Pulmonary lymph node (tissue), 1 donor: ENCODE measurements around a stretch of chr6.

GRCh38 chr6:162438967-162439978 is 288.3 kb downstream of the PRKN start:
- PRO-cap = no peak

DNA sequence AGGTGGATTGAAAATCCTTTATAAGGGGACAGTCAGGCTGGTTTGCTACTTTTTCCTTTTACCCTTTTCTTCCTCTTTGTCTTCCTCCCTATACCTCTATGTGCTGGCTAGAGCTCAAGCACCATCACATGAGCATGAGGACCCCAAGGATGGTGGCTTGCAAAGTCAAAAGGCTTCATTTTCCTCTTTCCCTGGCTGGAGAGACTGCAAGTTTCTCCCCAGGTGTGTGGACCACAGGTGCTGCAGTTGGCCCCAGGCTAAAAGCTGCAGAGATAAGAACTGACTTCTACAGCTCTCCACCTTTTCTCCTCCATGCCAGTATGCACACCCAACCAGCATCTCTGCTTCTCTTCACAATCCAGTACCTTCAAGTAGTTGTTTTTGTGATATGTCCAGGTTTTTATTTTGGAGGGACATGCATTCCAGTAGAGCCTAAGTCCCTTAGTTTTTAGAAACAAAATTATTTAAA is 29.2 kb downstream of the PRKN start:
- PRO-cap = no peak

DNA sequence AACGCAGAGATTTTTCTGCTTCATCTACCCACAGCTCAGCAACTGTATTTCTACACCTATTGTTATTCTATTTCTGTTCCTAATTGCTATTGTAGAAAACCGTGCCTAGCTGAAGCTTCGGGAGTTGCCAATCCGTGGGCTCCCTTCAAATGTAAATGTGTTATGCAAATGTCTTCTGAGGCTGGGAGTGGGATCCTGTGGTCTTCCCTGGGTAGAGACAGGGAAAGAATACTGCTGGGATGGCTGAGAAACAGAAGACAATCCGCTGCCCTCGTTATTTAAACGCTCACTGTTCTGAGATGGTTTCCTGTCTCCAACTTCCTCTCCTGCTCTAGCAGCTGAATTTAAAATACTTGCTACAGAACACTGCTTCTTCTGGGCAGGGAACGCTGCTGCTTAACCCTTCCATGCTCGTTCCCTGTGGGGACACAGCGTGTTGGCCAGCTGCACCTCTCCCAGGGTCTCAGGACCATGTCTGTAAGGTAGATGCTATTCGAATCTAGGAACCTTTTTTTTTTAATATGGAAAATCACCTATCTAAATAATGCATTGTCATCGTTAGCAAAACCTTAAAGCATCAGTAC is 154.0 kb upstream of the QKI start:
- PRO-cap = no peak

DNA sequence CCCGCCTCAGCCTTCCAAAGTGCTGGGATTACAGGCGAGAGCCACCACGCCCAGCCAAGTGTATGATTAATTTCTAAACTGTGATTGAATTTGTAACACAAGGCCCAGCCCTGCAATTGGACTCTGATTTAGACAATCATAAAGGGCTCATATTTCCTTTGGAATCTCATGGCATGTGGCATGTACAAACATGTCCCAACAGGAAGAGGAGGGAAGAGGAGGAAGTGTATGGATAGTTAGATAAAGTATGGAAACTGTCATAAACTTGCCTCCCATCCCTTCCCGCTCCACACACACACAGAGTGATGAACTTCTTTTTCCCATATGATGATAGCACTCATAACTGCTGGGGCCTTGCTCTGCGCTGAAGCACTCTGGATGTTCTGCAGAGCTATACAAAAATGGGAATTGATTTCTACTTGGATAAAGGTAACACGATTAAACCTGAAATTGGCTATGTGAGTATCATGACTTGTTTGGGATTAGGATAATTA is 27.1 kb upstream of the QKI start:
- PRO-cap = no peak

- PRO-cap = no peak
Measured at GRCh38 chr6:163442162-163442660, 27.7 kb downstream of the QKI start.

DNA sequence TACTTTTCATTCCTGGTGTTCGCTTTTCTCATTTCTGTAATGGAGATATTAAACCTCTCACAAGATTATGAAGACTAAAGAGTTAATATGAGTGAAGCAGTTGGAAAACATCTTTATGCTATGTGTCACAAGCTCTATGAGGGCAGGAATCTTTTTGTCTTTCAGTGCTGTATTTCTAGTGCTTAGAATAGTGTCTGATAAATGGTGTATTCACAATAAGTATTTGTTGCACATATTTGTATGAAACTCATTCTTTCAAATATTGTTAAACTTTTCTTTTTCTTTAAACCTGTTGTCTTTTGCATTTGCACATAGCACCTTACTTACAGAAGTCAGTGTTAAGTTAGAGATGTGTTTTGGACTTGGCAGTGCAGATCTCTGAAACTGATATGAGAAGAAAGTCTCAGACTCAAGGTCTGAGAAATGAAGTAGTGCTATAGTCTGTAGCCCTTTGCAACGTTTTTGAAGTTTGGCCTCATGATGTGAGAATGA is 43.8 kb downstream of the QKI start:
- PRO-cap = no peak

DNA sequence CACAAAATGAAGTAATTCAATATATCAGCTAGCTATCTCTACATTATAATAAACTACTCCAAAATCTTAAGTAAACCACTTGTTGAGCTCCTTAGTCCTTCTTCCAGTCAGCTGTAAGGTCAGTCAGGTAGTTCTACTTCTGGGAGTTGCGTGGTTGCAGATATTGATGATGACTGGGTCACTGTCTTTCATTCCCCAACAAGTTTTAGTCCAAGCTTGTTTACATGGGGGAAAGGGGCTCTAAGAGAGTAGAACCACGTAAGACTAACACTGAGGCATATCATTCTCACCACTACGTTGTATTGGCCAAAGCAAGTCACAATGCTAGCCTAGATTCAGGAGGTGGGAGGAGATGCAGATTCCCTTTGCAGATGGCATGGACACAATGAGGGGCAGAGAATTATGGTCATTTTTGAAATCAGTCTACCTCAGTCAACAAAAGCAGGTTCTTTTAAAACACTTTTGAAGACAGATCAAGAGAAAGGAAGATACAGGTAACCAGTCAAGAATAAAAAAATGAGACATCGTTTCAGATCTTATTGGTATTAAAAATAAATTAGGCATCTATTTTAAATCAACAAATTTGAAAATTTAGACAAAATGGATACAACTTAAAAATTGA is 58.6 kb downstream of the QKI start:
- PRO-cap = no peak

DNA sequence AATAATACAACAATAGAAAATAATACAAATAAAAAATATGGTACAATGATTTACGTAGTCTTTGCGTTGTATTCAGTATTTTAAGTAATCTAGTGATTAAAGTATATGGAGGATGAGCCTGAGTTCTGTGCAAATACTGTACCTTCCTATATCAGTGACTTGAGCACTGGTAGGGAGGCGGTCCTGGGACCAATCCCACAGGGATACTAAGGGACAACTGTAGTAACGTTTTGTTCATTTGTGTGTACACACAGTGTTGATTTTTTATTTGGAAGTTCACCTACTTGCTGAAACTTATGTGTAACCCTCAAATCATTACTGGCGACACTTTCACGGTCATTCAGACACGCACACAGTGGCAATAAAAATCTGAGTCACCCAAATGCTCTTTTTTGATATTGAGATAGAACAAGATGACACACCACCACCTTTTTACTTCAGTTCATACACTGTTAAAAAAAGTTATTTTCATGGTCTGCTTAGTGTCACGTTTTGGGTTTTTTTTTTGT is 79.7 kb downstream of the QKI start:
- PRO-cap = no peak

DNA sequence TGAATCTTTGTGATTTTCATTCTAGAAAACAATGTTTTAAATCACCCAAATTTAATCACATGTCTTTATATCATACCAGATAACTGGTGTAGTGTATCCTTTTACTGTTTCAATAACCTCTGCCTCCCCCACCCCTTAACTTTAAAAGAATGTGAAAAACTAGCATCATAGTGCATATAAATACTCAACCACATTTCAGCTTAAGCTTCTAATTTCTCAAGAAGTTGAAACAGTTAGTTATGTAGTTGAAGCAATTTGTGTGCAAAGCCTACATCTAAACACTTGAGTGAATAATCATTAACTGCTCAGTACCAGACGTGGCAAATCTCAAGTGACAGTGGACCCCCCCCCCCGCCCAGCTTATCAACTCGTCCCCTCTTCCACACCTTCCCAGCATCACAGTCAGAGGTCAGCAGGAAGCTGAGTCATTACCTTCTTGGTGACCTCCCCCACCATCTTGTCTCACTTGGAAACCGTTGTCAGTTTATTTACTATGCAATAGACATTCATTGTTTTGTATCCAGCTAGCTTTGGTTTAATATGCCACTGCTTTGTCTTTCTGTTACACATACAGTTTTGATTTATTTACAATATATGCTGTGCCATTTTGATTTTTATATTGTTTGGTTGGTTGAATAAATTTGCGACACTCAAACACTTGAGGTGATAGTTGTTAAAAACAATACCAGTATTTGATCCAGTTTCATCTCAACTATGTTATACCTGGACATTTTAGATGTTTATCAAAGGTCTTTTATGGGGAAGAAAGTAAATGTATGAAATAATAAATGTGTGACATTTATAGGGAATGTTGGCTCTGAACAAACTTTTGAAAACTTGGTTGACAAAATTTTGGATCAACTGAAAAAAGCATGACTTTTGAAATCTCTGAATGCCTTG is 158.1 kb downstream of the QKI start:
- PRO-cap = no peak

DNA sequence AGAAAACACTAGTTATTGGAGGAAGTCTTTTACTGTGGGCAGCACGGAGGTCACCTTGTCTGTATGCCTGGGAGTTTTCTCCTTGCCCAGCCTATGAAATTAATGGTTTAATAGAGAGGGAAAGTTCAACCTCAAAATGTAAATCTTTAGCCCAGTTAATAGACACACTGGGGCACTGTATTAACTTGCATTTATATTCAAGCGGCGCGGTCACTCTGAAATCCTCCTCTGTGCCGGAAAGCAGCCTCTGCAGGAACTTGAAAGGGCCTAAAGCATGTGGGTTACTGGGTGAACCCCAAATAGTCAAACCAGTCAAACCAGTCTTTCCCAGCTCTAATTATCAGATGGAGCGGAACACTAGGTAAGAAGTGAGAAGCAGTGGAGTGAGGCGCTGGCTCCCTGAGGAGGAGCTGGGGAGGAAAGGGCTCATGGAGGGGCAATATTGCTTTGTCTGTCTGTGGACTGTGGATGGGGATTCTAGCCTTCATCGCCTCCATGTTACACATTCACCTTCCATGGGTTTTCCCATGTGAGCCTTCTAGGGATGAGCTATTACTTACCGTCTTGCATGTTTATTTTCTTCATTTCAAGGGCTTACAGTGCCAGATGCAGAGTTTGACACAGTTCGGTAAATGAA is 531.3 kb downstream of the QKI start:
- PRO-cap = no peak

GRCh38 chr6:163963181-163963686 is 548.7 kb downstream of the QKI start:
- PRO-cap = no peak

GRCh38 chr6:163964742-163965242 is 550.3 kb downstream of the QKI start:
- PRO-cap = no peak

- PRO-cap = no peak
Measured at GRCh38 chr6:164097911-164098353, 683.4 kb downstream of the QKI start.

DNA sequence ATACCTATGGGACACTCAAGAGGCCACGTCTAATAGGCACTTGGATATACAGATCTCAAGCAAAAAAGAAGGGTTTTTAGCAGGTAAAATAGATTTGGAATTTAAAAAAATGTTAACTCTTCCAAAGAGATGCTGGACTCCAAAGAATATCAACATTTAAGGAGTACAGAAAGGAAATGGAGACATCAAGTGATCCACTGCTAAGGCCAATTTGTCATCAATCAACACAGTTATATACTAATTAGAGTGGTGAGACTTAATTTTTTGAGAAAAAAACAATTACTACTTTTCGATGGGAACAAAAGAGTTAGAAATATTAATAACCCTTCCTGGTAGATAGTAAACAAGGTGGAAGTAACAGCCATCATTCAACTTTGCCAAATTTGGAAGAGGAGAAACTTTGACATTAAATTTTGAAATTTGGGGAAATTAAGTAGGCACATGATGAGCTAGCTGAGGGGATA is 17.8 kb downstream of the C6orf118 start:
- PRO-cap = no peak

- PRO-cap = no peak
Measured at GRCh38 chr6:165660879-165661842, 1.9 kb downstream of the PDE10A start.

DNA sequence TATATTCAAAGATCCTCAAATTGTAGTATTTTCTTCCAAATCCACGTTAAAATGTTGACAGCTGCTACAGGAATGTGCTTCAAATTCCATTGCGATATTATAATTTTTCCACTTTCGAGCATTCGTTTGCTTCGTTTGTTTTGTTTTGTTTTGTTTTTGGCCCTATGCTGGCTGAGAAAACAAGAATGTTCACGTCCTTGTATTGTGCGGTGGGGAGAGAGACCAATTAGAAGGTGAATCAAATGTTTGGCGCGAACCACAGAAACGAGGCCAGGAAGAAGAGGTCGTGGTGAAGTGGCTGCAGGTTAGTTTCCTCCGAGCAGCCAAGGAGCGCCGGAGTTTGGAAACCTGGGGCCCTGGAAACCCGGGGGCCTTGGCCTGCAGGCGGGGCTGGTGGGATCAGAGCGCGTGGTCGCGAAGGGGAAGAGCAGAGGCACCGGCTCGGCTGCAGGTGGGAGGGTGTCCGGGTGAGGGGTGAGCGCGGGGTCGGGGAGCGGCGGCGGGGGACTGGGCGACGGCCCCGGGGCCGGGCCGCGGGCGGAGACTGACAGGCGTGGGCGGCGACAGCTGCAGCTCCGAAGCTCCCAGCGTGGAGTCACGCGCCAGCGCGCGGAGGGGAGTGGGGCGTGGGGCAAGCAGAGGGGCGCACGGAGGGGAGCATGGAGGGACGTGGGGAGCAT is 141.4 kb upstream of the PDE10A start:
- PRO-cap = no peak

DNA sequence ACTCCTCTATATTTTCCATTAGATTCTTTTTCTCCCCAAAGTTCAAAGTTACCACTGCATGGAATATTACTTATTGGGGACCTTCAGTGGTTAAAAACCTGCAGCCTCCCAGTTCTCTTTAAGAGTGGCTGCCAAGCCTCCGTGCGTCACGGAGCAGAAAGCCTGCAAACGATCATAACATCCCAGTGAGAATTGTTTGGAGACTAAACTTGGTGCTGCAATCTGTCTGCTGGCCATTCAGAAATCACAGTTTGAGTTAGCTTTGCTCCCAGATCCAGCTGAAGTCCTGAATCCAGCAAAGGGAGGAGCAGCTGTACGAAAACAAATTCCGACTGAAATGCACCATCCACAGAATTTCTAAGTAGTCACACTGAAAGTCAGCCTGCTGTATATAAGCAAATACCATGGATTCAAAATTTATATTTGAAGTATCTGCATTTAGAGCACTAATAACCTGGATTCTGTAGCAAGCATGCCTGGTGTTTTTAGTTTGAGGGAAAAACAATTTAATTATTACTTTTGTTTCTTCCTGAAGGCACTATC is 213.6 kb upstream of the PDE10A start:
- PRO-cap = no peak

DNA sequence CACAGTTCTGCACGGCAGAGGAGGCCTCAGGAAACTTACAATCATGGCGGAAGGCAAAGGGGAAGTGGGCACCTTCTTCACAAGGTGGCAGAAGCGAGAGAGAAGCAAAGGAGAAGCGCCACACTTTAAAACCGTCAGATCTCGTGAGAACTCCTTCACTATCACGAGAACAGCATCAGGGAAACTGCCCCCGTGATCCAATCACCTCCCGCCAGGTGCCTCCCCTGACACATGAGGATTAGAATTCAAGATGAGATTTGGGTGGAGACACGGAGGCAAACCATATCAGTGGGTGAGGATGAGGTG is 222.2 kb upstream of the PDE10A start:
- PRO-cap = no peak

- PRO-cap = unidirectional peak, plus-strand start at chr6:166235465
Measured at GRCh38 chr6:166235400-166235730, 67.7 kb upstream of the TBXT start.

DNA sequence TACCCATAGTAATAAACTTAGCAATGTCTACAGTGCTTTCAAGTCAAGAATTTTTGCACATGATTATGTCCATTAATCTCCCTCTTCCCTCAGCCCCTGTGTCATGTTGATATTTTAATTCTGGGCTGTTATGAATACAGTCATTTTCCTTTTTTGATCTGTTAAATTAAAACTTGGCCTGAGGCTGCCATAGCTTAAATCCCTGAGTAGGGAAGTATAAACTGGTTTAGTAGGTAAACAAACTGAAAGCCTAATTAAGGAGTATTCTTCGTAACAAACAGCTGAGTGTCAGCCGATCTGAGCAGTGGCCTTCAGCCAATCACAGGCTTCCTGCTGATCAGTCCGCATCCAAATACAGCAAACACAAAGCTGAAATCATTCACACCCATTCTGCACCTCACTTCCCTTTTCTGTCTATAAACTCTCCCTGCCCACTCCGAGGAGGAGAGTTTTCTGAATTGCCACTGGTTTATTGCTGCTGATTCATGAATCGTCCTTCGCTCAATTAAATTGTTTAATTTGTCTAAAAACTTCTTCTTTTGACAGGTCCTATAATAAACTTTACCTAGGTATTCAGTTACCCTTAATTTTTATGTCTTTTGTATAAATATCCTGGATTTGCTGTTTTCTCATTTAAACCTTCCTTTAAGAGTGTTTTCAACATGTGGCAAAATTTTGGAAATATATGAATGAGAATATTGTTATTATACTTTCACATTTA is 9.6 kb upstream of the SFT2D1 start:
- PRO-cap = bidirectional peak, plus-strand start at position 445 of the sequence, minus-strand start at position 201 of the sequence